ENCODE data around the genes CPSF6, TMEM19 and RAB21.

DNA sequence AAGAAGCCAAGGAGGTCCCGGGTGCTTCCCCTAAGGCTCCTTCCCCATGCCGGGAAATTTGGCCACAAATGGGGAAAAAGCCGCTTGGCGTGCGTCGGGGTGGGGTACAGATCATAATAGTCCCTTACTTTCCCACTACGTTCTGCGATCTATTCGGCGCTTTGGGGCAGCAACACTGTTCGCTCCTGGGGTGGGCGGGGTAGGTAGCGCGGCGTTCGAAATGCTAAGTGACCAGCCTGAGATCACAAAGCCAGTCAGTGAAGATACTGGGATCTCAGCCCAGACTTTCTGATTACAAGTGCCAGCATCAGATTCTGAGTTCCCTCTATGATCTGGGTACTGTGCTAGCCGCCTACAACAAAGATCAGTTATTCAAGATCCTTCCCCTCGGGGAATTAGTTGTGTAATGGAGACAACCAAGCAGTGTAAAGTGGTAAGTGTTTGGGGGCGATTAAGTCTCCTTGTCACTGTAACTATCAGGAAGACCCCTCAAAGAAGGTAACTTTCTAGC, 436 bp downstream of the NUP107 start:
- PRO-cap, result no peak

GRCh38 chr12:68787133-68787849, 20.7 kb upstream of the MDM2 start:
- PRO-cap, result bidirectional peak, plus-strand start at chr12:68787704, minus-strand start at chr12:68787437

DNA sequence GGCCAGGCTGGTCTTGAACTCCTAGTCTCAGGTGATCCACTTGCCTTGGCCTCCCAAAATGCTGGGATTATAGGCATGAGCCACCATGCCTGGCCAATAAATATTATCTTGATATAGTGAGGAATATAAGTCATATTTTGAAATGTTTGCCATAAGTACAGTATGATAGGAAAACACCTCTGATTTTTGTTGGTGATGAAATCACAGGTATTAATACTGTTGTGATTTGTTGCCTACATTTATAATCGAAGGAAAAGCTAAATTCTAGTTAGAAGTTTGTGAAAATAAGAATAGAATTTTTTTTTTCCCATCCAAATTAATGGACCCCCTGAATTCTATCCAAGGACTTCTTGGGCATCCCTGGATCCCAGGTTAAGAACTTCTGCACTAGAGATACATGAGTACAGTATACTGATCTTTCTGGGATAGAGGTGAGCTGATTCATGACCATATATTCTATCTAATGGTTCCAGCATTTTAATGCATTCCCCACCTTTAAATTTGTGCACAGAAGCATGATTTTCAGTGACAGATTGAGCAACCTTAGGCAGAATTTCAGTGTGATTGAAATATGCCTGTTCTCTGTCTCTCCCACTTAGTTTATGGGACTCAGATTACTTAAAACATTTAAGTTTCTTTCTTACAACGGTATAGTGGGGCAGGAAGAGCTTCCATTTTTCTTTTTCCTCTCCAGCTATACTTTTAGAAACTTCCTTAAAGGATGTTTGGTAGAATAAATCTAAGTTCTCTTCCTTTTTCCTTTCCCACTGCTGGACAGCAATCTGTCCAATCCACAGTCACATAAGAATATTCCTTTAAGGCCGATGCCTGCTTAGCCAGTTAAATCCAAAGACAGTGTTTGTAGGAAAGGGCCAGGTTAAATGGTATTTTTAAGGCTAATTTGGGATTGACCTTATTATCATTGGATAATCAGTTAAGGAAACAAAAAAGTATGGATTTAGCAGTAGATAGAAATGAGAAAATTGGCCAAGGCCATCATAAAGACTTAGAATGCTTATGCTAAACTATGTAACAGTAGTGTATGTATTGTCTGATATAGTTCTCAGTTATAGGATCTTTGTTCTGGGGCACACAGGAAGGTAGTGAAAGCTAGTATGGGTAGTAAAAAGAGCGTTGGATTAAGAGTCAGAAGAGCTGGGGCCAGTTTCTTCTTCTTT, 6.7 kb downstream of the MDM2 start:
- PRO-cap, result no peak

DNA sequence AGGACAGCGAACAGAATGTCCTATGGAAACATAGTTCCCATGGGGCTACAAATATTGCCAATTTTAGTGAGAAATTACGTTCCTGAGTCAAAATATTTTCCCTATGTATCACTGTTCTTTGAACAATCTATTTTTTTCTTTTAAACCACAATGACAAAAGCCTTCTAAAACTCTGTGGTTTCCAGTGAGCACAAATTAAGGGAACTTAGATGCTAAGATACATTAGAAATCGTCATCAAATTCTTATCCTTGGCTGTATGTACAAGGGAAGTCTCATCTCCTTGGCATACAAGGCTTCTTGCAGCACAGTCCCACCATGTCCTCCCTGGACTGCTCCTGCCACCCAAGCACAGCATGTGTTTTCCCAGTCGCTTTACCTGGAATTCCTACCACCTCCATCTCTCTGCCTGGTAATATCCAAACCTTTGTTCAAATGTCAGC, 17.9 kb downstream of the CPM start:
- PRO-cap, result no peak

DNA sequence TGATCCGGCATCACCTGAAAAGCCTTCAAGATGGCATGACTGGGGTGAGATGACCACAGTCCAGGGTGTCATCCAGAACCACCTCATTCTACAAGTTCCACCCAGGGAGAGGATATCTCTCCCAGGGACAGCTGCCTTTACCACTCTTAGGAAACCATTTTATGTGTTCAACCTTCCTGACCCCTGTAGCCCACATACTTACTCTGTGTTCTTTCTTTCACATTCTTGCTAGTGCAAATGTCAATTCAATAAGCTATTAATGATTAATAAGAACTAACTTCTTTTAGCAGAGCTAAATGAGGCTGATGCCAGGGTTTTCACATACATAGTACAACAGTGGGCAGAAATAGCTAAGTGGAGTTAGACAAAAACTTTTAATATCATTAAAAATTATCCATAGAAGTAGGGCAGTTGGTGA, 43.5 kb upstream of the CPM start:
- PRO-cap, result no peak

DNA sequence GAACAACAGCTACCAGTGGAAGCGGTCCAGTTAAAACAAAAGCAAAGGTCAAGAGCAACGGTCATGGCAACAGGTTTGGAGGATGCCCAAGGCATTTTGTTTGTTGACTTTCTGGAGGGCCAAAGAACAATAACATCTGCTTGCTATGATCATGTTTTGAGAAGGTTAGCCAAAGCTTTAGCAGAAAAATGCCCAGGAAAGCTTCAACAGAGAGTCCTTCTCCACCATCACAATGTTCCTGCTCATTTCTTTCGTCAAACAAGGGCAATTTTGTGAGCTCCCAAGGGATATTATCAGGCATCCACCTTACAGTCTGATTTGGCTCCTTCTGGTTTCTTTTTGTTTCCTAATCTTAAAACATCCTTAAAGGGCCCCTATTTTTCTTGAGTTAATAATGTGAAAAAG, 137.7 kb upstream of the CPSF6 start:
- PRO-cap, result no peak

DNA sequence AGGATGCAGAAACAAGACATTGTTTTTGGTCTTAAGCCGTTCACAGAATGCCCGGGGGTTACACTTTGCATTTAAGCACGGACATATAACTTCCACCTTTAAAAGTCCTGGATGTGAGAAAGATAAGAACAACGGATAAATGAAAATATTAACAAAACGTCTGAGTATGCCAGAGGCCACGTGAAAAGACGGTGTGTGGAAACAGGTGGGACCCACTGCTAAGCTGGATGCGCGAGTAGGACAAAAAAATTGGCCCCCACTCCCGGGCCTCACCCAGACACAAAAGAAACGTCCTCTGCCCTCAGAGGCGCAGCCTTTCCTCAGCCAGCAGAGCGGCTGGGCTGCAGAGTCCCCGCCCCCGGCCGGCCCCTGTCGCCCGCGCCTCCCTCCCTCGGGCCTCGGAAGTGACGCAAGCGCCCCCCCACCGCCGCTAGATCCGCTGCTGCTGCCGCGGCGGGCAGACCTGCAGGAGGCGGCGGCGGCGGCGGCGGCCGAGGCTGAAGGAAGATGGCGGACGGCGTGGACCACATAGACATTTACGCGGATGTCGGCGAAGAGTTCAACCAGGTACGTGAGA, at the start of gene CPSF6:
CPSF6 (plus strand) TSS at position 430 of the 577 bp plus-strand sequence.
- PRO-cap, result bidirectional peak, plus-strand start at position 460 of the sequence, minus-strand start at position 322 of the sequence

DNA sequence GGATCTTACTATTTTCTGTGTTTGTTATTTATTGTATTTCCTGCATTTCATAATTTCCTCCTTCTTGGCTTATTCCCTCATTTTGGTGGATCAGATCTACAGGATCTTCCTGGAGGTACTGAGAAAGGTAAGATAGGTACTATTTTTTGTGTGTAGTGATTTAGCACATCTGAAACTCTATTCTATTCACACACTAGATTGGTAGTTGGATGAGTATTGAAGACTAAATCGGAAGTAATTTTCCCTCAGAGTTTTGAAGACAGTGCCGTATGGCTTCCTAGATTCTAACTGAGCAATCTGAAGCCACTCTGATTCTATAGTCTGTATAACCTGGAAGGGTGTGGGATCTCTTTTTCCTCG, 453 bp upstream of the YEATS4 start:
- PRO-cap, result no peak

DNA sequence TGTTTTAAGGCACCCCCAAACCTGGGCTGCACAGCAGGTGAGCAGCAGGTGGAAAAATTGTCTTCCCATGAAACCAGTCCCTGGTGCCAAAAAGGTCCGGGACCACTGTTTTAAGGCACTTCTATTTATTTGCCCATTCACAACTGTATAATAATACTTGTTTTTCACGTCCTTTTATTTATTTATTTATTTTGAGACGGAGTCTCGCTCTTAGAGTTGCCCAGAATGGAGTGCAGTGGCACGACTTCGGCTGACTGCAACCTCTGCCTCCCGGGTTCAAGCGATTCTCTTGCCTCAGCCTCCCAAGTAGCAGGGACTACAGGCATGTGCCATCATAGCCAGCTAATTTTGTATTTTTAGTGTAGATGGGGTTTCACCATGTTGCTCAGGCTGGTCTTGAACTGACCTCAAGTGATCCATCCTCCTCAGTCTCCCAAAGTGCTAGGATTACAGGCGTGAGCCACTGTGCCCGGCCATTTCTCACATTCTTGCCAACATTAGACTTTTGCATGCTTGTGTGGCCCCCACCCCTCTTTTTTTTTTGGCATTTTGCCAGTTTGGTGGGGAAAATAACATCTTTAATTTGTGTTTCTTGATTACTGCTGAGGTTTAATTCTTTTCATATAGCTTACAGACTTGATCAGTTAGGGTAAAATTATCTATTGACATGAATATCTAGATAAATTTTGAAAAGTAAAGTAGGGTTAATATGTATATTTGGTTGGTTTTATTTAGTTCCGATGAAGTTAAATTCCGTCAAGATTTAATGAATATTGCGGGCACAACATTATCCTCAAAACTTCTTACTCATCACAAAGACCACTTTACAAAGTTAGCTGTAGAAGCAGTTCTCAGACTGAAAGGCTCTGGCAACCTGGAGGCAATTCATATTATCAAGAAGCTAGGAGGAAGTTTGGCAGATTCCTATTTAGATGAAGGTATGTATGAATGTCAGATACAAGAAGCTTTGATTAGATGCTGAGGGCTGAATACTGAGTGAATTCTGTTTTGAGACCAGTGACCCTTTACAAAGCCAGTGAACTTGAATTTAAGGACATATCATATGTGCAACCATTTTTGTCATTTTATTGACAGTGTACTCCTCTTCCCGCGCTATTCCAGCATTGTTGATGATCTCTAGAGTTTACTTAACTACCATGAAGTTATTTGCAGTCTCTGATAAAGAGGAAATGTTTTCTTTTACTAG, 3.9 kb downstream of the CCT2 start:
- PRO-cap, result no peak

DNA sequence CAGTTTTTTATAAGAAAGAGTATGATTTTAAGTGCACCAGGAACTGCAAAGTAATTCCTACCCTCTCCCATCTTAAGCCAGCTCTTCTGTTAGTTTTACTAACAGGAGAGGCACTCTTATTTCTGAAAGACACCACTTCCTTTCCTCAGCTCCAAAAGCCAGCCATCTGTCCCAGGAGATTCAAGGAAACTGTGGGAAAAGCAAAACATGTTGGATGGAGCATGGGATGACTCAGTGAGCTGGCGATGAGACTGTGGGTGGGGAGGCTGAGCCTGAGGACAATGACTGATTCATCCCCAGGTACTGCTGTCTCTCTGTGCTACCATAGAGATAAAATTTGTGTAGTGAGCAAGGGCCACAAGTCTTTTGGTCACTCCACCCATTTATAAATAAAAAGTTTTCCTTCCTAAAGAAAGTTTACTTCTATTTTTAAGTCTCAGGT, 141.4 kb downstream of the MYRFL start:
- PRO-cap, result no peak

DNA sequence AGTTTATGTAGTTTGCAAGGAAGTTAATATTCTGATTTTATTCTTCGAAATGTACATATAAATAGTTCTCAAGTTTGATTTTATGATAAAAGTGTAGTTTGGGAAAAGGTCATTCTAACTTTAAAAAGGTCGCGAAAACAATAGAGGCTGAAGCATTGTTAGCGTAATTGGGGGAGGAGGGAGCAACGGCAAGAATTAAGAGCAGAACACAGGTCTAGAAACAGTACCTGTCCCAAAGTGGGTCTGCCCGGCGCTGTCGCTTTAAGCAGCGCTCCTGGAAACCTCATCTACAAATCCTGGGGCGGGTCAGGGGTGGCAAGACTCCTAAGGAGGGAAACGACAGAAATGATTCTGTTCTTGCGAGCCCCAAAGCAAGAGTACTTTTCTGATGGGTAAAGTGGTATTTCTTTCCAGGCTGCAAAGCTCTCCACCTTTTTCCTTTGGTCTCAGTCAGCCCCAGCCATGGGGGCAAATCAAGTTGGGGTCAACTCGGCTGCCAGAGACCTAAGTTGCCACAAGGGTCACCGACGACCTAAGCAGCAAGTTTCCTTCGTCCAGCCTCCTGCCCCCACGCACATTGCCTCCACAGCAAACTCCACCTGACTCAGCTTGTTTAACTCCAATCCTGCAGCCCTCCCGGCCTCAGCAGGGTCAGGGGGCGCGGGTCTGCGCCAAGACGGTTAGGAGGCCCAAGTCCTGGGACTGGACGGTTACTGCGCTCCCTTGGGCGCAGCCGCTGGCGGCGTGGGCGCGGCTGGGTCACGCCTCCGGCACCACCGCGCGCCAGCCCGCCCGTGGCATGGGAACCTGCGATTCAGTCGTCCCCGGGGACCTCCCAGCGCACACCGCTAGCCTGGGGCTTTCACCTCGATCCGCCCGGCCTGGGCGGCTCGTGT, 843 bp upstream of the KCNMB4 start:
- PRO-cap, result no peak

GRCh38 chr12:70719646-70720027, 82.4 kb upstream of the PTPRB start:
- PRO-cap, result no peak

GRCh38 chr12:71438668-71439302, 813 bp upstream of the LGR5 start:
- PRO-cap, result no peak

- PRO-cap, result no peak
Observed at GRCh38 chr12:71469283-71469731, 29.7 kb downstream of the LGR5 start.

DNA sequence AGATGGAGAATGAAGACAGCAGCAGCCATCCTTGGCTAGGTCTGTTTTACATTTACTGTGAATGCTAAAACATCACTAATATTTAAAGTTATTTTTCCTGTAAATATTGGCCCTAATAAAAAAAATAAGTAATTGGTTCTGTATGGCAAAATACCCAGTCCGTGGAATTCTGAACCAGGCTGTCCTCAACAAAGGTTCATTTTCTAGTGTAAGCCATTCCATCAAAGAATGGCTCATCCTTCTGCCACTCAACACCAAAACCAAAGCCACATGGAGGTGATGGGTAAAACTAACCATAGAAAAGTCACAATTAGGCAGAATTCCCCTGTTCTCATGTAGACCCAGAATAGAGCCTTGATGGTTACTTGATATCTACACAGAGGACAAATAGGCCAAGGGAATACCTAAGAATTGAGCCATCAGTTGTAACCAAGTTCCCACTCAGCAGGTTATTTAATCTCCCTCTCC, 90.9 kb downstream of the LGR5 start:
- PRO-cap, result no peak

DNA sequence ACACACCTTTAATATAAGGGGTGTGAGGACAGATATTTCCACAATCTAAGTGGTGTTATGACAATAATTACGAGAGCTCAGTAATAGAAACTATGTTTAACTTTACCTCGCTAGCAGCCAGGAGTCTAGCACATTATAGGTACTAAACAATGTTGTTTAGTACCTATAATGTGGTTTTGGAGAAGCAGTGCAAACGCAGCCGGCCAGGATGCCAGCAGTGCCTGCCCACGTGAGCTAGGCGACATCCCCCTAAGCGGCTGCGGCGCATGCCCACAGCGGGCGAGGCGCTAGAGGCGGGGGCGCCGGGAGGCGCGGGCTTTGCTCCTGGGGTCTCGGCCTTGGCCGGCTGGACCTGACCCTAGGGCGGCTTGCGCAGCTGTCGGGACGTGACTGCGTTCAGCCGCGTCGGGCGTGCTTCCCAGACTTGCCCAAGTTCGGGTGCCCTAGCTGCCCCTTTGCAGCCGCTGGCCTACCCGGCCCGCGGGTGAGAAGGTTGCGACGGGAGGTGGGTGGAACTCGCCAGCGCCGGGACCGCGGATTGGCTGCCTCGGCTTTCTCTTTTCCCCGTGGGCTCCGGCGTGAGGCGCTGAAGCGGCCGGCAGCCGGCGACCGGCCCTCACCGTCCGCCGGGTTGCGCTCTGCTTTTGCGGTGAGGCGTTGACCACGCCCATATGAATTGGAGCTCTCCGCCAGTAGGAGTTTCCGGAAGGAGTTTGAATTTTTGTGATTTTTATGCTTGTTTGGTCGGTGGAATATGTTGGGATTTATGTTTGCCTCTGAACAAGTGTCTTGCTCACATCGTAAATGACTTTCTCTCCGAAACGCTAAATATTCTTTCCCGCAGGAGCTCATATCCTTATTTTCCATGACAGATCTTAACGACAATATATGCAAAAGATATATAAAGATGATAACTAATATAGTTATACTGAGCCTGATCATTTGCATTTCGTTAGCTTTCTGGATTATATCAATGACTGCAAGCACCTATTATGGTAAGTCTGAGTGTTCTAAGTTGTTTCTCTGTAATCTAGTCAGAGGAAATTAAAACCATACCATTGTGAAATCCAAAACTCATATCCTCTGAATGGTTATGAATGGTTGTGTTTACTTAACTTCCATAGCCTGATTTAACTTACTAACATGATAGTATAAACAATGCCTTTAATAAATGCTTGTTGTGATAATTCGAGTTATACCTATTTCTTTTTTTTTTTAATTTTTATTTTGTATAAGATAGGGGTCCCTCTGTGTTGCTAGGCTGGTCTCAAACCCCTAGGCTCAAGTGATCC, at the start of gene TMEM19:
TMEM19 (plus strand) TSS at position 267 of the 1,292 bp plus-strand sequence.
- PRO-cap, result bidirectional peak, plus-strand start at position 290 of the sequence, minus-strand start at position 223 of the sequence; bidirectional peak, plus-strand start at position 589 of the sequence, minus-strand start at position 430 of the sequence

GRCh38 chr12:71754399-71755018, at the start of gene RAB21:
Gene RAB21, plus strand, starts transcription at chr12:71754863.
- PRO-cap, result bidirectional peak, plus-strand start at chr12:71754873, minus-strand start at chr12:71754728

- PRO-cap, result unidirectional peak, plus-strand start at chr12:71755071; bidirectional peak, plus-strand start at chr12:71755287, minus-strand start at chr12:71755261; bidirectional peak, plus-strand start at chr12:71755519, minus-strand start at chr12:71755496
Observed at GRCh38 chr12:71755019-71755968, 631 bp downstream of the RAB21 start.

DNA sequence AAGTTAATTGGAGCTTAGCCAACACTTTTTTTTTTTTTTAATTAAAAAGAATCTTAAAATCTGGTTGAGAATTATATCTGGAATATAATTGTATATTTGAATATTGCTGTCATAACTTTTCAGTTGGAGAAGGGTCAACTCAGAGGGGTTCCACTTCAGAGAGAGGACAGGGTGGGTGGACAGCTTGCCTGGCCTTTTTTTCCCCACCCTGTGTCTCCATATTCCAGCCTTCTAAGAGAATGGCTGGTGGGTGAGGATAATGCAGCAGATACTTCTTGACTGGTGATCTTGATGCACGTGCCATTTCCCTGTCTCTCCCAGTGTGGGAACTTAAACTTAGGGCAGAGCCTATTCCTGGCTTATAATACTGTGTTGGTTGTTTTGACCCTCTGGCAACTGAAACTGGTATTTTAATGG, 15.3 kb downstream of the RAB21 start:
- PRO-cap, result no peak

GRCh38 chr12:74292102-74293454, 245.1 kb upstream of the ATXN7L3B start:
- PRO-cap, result no peak

Measured in pulmonary lymph node (tissue), 1 donor.